Placental pericyte (primary cell): ENCODE measurements around a stretch of chr21.

DNA sequence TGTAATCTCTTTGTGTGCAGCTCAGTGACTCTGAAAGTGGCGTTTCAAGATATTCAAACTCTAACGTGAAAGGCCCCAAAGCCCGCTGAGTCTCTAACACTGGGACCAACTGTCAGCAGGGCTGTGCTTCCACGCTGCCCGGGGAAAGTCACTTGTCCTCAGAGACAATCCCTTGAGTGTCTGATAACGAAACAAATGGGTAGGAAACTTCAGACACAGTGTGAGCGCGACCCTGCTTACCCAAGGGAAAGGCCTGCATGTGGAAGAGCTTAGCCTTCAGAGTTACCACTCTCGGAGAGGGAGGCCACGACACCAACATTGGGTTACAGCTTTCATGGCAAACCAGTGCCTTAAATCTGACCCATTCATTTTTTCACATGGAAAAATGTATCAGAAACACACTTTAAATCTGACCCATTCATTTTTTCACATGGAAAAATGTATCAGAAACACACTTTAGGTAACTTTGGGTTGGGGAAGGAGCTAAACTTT, 934 bp downstream of the UBASH3A start:
- CAGE, long polyA plus RNA = no peak

- CAGE, long polyA plus RNA = no peak
These were observed 11.4 kb downstream of the UBASH3A start for GRCh38 chr21:42414940-42415576.

- CAGE, long polyA plus RNA = no peak
These were observed 702 bp downstream of the SLC37A1 start for GRCh38 chr21:42513957-42515151.

- CAGE, long polyA plus RNA = no peak
These were observed 60.2 kb upstream of the PDE9A start for GRCh38 chr21:42593136-42593730.

DNA sequence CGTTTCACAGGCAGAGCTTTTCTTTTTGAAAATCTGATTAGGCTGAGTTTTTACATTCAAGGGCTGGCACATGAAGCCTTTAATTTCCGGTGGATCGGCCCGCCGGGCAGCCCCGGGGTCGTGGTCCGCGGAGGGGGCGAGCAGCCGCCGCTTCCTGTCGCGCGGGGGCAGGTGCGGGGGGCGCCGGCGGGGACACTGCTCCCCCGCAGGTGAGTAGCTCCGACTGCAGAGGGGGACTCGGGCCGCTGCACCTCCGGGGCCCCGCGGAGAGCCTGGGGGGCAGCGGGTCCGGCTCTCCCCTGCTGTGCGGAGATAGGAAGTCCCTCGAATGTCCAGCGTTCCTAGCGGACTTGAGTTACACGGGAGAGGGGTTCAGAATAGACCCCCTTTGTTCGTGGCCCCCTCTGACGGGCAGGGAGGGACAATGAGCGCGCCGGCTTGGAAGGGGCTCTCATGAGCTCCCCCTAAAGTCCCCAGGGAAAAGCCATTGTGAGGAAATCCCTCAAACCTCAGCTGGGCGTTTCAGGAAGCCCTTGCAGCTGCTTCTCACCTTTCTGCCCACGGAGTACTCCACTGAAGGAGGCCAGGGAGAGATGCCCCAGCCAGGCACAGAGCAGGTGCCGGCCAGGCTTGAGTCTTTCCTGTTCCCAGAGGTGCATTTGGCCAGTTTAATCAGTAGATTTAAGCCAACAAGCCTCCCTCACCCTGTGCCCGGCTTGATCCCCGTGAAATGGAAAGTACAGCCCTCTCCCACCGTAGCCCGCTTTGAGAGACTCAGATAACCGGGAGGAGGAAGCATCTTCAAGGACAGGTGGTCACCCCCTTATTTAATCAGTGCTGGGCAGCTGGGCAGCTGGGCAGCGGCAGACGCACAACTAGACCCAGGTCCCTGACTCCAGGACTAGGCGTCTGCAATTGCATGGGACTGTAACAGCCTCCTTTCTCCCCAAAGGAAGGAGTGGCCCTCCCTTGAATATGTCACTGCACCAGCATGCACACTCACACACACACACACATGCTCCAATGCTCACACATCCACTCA, 1.0 kb downstream of the PDE9A start:
- CAGE, long polyA plus RNA = no peak

GRCh38 chr21:43173409-43173757, 4.6 kb downstream of the CRYAA start:
- CAGE, long polyA plus RNA = no peak

GRCh38 chr21:43287094-43287627, 118.4 kb downstream of the CRYAA start:
- CAGE, long polyA plus RNA = no peak

DNA sequence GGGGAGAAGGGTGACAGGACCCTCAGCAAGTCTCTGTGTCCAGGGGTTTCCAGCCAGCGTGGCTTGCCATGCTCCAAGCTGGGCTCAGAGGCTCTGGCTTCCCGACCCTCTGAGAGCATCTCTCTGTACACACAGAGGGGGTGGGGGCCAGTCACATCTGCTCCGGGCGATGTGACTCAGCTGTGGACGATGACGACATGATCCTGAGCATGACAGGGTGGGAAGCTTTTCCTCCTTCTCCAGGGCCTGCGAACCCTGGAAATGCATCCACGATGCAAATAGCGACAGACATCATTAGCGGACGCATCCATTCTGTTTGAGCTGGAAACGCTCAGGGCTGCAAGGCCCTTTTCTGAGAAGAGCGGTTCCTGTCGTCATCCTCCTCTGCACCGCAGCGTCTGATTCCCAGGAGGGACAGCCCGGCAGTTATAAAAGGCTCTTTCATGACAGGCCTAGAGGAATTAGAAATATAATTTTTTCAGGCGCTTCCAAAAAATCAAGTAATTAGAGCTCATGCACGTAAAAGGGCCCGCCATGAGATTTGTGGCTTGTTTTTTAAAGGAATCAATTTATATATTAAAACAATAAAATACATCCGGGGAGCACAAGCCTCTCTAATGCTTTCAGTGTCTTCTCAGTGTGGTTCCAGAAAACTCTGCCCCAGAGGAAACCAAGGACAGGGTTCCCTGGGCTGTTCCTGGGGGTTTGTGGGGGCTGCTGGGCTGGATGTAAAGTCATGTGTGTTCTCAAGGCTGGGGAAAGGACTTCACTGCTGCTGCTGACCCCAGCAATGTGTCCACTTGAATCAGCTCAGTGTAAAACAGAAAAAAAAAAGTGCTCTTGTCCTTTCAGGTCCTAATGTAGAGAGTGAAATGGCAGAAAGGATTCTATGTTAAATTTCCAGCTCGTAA, 107.4 kb downstream of the SIK1 start:
- CAGE, long polyA plus RNA = no peak

DNA sequence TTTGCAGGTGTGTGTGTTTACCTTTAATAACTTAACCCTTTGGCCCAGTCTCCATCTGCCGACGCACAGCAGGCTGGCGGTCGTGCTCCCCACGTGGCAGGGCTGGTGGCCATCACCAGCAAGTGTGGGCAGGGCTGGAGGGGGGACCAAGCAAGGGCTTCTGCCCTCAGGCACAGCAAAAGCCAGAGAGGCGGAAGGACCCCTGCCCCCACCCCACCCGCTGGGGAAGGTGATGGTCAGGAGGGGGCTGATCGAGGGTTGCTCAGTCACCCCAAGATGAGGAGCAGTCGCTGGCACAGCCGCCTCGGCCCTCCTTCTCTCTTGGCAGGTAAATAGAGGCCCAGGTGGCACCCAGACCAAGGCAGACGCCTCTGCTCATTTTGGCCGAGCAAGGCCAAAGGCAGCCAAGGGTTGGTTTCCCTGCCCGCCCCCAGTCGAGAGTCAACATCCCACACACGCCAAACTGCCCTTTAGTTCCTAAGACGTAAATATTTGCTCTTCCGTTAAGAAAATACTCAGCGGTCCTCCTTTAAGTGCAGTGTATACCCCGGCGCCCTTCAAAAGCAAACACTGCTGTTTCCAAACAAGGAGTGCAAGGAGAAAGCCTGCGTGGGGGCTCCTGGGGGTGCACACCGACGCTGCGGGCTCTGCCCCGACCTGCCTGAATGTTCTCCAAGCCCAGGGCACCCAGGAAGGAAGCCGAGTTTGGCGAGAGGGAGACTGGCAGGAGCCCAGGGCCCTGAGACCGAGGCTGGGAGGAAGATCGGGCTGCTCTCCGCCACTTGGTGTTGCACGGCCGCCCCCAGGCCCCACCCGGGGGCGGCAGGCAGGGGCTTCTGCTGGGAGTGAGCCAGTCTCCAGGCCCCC, 82.7 kb downstream of the SIK1 start:
- CAGE, long polyA plus RNA = no peak

DNA sequence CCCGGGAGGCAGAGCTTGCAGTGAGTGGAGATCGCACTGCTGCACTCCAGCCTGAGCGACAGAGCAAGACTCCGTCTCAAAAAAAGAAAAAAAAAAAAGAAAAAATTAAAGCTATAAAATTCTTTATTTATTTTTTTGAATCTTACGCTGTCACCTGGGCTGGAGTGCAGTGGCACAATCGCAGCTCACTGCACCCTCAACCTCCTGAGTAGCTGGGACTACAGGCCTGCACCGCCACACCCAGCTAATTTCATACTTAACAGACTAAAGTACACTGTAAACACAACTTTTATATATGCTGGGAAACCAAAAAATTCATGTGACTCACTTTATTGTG, 40.5 kb downstream of the HSF2BP start:
- CAGE, long polyA plus RNA = no peak

DNA sequence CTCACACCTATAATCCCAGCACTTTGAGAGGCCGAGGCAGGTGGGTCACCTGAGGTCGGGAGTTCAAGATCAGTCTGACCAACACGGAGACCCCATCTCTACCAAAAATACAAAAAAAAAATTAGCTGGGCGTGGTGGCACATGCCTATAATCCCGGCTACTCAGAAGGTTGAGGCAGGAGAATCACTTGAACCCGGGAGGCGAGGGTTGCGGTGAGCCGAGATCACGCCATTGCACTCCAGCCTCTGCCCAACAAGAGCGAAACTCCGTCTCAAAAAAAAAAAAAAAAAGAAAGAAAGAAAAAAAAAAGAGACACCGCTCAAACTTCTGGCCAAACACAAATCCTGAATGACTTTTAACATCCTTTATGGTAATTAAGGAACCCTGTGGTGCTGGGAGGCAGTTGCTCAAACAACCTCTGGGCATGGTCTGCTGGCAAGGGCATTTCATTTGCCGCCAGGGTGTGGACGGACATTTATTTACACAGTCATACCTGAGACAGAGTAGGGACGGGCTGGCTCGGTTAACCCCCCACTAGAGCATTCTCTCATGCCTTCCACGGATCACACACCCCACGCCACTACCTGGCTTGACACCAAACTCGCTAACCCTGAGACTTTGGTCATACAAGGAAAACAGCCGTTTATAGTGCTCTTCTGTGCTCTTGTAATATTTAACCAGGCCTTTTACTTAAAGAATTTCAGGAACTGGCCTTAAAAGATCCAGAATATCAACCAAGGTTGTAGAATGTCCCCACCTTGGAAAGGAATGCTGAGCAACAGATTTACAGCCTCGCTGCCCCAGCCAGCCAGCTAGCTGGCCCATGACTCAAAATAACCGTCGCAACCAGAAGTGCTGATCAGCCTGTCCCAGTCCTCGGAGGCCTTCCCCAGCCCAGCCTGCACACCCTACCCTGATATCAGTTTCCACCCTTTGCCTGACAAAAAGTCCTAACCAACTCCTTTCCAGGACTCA, 6.7 kb upstream of the PDXK start:
- CAGE, long polyA plus RNA = no peak

DNA sequence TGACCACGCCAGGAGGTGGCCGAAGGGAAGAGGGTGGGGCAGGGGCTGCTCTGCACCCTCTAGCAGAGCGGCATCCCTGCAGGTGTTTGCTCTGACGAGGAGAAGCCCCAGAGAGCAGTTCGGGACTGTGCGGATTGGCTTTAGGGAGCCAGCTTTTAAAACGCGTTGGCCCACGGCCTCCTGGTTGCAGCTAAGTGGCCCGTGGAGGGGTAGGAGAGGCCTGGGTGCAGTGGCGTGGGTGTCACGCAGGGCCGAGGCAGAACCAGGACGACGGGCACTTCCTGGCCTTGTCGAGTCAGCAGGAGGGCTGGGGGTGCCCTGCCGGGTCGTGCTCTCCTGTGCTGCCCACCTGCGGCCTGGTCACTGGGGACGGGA, 987 bp downstream of the PDXK start:
- CAGE, long polyA plus RNA = no peak

GRCh38 chr21:43731310-43732125, 12.6 kb downstream of the PDXK start:
- CAGE, long polyA plus RNA = no peak

- CAGE, long polyA plus RNA = no peak
These were observed 26.9 kb downstream of the PDXK start for GRCh38 chr21:43745704-43746393.

GRCh38 chr21:43809375-43809788, 20.0 kb downstream of the RRP1 start:
- CAGE, long polyA plus RNA = no peak

DNA sequence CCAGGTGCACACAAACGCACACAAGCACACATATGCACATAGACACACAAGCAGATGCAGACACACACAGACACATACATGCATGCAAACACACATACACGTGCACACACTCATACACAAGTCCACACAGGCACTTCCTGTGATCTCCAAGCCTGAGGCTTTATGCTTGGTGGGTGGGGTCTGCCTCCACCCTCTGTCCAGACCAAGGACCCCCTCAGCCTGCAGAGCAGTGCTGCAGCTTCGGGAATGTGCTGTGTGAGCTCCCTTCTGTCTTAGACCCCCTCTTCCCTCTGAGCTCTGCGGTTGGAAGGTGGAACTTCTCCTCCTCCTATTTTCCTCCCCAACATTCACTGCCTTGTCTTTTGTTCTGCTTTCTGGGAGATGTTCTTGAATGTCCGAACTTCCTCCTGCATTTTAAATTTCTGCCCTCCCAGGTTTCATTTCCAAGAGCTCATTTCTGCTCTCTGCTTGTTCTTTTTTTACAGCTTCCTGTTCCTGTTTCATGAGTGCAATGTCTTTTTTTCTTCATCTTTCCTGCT, 29.2 kb downstream of the RRP1 start:
- CAGE, long polyA plus RNA = no peak

DNA sequence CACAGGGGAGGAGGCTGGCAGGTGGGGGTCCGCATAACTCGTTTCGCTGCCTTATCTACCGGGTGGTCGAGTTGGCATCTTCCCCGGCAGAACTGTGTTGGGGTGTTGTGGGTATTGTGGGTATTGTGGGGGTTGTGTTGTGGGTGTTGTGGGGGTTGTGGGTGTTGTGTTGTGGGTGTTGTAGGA, 52.5 kb downstream of the AGPAT3 start:
- CAGE, long polyA plus RNA = no peak

DNA sequence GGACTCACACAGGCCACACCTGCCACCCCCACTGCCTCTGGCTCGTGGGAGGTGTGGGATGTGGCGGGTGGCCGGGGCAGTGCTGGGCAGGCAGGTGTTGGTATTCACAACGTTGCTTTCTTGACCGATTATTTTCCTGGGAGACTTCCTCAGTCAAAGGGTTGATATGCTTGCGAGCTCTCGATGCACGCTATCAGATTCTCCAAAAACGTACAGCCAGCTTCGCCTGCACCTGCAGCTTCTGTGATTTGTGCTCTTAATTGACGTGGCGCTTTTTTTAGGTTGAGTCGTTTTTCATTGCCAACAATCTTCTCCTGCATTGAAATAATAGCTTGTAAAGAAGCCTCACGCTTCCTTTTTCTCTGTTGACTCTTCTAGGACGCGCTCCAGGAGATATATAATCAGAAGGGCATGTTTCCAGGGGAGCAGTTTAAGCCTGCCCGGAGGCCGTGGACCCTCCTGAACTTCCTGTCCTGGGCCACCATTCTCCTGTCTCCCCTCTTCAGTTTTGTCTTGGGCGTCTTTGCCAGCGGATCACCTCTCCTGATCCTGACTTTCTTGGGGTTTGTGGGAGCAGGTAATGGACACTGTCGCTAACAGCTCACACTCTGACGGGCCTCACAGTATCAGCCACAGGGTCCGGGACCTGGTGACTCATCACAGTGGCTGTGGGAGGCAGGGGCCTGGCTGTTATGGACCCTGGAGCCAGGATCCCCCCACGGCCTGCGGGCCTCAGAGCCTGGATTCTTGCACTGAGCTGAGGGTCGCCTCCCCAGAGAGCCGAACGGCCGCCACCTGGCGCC, 31.3 kb upstream of the TRAPPC10 start:
- CAGE, long polyA plus RNA = no peak

DNA sequence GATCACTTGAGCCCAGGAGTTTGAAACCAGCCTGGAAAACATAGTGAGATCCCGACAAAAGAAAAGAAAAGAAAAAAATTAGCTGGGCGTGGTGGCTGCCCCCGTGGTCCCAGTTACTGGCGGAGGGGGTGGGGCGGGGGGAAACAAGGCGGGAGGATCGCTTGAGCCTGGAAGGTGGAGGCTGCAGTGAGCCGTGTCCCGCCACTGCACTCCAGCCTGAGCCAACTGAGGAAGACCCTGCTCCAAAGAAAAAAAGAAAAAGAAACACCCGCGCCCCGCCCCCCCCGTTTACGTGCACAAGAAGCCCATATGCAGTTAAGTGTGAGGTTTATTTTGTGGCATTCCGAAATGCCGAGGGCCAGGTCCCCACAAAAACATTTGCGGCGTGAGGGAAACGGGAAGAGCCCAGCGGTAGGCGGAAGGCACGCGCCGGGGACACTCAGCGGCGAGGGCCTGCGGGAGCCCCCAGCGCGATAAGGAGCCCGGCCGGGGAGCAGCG, 563 bp upstream of the TRAPPC10 start:
- CAGE, long polyA plus RNA = no peak

- CAGE, long polyA plus RNA = no peak
These were observed 22.6 kb downstream of the TRAPPC10 start for GRCh38 chr21:44034457-44035308.